Skeletal muscle cell (primary cell): ENCODE measurements around the genes DNAH9, NCOR1, UBB and ZNF287.

GRCh38 chr17:11598171-11598783 lies at the start of gene DNAH9:
Gene DNAH9, plus strand, starts transcription at chr17:11598470.
- RRBS = 2% methylated on average over 11 of the region's 61 CpGs

- RRBS = no CpG with 5 or more reads among the region's 3 CpGs
Measured at GRCh38 chr17:12040438-12040924, 19.8 kb downstream of the MAP2K4 start.

- RRBS = no CpG with 5 or more reads among the region's 7 CpGs
Measured at GRCh38 chr17:12667219-12667792, 1.6 kb downstream of the MYOCD start.

DNA sequence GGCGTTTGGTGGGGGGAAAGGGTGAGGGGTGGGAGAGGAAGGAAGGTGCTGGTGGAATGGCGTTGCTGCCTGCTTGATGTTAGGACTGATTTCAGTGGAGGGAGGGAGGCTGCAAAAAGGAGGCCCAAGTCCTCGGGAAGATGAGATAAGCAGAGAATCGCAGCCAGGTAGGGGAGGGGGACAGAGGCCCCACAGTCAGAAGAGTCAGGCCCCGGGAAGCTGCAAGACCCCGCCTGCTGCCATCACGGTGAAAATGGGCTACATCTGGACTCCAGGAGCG lies 1.1 kb downstream of the ARHGAP44 start:
- RRBS = no CpG with 5 or more reads among the region's 8 CpGs

GRCh38 chr17:12831178-12831432 lies 41.8 kb downstream of the ARHGAP44 start:
- RRBS = 77% methylated on average over 1 of the region's 3 CpGs

- RRBS = no CpG with 5 or more reads among the region's 15 CpGs
Measured at GRCh38 chr17:12994584-12995324, 23.1 kb downstream of the ELAC2 start.

GRCh38 chr17:13353497-13353918 lies 248.2 kb downstream of the HS3ST3A1 start:
- RRBS = no CpG with 5 or more reads among the region's 6 CpGs

GRCh38 chr17:15262384-15263036 lies 2.6 kb downstream of the PMP22 start:
- RRBS = no CpG with 5 or more reads among the region's 44 CpGs

DNA sequence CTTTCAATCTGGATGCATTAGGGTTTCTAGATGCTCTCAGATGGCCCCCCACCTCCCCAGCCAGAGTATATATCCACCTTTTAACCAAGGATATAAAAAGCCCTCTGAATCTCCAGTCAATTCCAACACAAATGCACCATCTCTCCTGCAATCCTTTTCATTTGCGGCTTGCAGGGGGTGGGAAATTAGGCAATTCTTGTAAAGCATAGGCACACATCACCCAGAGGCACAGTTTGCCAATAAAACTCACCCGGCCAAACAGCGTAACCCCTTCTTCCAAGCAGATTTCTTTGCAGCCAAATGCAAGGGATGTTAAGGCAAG lies 261 bp downstream of the PMP22 start:
- RRBS = no CpG with 5 or more reads among the region's 3 CpGs

- RRBS = no CpG with 5 or more reads among the region's 3 CpGs
Measured at GRCh38 chr17:15351787-15352436, 10.5 kb upstream of the TEKT3 start.

DNA sequence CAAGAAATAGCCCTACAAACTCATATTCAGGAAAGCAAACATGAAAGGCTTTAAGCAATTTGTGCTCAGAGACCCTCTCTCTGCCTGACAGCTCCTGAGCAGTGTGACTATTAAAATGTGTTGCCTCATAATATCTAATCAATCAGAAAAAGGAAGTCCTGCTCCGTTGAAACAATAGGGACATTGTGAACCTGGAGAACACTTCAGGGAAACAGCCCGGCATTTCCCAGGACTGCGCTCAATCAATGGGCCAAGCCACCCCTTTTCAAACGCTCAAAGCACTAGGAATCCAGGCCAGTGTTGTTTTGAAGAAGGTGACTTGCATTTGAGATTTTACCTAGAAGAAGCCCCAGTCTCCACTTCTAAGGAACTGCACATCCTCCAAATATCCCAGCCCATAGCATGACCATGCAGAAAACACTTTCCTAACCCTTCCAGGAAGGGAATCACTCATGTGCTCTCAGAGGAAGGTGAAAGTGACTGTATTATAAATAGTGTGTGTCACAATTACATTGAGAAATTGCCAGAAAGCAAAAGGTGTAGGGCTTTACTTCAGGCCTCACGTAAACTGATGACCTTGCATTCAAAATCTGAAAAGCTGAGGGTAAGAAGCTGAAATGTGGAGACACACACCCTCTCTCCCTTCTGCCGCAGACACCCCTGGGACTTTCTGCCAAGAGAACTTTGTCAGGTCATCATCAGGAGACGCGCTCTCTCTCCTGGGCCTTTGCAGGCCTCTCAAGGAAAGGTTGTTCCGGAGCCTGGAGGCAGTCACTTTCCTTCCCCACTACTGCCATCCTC lies 19.3 kb downstream of the CDRT4 start:
- RRBS = no CpG with 5 or more reads among the region's 9 CpGs

DNA sequence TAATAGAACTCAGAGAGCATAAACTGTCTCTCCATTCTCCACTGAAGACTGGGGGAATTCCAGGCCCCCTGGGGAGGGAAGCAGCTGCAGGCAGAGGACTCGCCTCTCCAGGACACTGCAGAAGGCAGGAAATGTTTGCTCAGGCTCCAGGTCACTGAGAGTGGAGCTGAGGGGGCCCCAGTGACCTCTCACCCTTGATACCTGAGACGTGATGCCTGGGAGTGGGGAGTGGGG lies 26.1 kb upstream of the FBXW10B start:
- RRBS = no CpG with 5 or more reads among the region's 2 CpGs

GRCh38 chr17:15914258-15915309 lies 30.3 kb upstream of the ADORA2B start:
- RRBS = no CpG with 5 or more reads among the region's 9 CpGs

GRCh38 chr17:16057828-16058187 lies 58.2 kb downstream of the TTC19 start:
- RRBS = no CpG with 5 or more reads among the region's 2 CpGs

DNA sequence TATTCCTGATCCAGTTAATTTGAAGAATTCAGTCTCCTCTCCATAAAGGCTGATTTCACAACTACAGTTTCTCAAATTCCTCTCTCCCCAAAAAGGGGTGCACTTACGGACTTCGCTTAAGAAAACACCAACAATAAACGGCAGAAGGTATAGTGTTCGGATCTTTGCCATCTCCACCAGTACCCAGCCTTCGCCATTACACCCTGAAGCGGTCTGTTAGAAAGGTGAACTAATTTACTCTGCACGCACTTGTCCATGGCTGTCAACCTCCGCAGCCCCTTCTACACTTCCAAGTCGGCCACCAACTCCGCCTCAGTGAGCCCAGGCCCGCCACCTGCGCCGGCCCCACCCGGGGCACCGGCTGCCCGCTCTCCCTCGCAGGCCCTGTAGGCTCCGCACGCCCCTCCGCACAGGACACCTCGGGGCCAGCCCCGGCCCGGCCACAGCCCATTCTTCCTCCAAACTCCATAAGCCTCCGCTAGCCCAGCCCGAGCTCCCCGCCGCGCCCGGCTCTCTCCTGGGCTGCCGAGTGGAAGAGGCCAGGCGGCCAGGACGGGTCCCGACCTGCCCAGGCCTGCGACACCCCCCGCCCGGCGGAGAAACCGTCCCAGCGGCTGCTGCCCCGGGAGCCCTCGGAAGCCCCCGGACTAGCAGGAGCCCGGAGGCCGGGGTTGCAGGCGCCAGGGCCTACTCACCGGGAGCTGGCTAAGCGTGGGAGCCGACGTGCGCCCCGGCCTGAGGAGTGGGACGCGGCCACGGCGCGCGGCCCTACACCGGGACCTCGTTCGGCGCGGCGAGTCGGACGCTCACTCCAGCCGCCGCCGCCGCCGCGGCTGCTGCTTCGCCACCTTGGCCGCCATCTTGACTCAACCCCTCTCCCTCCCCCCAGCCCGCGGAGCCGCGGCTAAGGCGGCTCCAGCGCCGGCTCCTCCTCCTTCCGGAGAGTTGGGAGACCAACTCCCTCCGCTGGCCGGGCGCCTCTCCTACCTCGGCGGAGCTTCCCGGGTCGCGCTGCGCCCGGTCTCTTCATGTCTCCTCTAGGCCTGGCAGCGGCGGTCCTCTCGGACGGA lies at the start of gene NCOR1:
TSS of gene NCOR1 (minus strand) at position 868 of the 1,070 bp plus-strand sequence.
- RRBS = under 1% methylated on average over 36 of the region's 95 CpGs

DNA sequence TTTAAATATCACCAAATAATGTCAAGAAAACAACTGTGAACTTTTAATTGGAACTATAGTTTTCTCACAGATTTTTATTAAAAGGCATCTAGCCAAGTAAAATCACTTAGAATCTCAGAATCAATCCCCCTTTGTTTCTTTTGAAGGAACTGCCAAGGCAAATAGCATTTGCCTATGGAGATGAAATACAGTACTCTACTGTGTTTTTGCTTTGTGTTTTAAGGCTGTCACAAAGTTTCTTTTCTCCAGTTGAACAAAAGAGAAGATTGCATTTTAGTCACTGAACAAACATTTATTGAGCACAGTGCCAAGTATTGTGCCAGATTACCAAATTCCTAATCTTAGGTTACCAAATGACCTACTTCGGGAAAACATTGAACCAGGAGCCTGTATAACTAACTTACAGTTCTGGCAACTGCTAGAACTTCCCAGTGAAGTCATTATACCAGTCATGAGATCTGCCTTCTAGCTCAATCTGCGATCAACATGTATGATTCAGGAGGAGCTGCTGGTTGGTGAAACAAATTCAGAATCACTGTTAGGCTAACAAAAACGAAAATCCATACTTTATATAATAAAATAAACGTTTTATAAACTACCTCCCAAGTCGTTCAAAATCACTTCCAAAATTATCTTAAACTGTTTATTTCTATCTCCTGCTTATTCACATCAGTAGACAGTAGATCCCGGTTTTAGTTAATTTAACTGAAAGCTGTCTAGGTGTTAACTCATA lies 2.9 kb upstream of the UBB start:
- RRBS = no CpG with 5 or more reads among the region's 6 CpGs

- RRBS = no CpG with 5 or more reads among the region's 22 CpGs
Measured at GRCh38 chr17:16380887-16381238, at the start of gene UBB. Gene UBB, plus strand, starts transcription at chr17:16381091.

DNA sequence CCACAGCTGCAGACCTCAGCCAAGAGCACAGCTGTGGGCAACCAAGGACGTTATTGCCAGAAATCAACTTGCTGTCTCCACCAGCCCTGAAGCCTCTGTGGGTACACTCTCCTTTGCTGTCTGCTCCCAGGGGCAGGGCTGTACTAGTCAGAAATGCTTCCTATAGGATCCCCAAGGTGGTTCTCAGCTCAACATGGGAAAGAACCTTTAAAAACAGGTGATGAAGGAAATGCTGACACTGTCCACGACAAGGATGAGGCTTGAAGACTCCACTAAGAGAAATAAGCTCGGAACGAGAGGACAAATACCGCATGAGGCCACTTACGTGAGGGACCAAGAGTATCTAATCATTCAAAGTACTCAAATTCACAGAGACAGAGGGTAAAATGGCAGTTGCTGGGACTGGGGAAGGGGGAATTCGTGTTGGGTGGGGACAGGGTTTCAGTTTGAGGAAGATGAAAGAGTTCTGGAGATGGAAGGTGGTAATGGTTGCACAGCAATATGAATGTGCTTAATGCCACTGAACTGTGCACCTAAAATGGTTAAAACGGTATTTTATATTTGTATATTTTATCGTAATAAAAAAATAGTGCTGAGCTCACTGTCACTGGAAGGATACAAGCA lies 20.4 kb downstream of the LRRC75A start:
- RRBS = no CpG with 5 or more reads among the region's 9 CpGs

GRCh38 chr17:16488514-16489071 lies 3.4 kb downstream of the LRRC75A start:
- RRBS = no CpG with 5 or more reads among the region's 6 CpGs

DNA sequence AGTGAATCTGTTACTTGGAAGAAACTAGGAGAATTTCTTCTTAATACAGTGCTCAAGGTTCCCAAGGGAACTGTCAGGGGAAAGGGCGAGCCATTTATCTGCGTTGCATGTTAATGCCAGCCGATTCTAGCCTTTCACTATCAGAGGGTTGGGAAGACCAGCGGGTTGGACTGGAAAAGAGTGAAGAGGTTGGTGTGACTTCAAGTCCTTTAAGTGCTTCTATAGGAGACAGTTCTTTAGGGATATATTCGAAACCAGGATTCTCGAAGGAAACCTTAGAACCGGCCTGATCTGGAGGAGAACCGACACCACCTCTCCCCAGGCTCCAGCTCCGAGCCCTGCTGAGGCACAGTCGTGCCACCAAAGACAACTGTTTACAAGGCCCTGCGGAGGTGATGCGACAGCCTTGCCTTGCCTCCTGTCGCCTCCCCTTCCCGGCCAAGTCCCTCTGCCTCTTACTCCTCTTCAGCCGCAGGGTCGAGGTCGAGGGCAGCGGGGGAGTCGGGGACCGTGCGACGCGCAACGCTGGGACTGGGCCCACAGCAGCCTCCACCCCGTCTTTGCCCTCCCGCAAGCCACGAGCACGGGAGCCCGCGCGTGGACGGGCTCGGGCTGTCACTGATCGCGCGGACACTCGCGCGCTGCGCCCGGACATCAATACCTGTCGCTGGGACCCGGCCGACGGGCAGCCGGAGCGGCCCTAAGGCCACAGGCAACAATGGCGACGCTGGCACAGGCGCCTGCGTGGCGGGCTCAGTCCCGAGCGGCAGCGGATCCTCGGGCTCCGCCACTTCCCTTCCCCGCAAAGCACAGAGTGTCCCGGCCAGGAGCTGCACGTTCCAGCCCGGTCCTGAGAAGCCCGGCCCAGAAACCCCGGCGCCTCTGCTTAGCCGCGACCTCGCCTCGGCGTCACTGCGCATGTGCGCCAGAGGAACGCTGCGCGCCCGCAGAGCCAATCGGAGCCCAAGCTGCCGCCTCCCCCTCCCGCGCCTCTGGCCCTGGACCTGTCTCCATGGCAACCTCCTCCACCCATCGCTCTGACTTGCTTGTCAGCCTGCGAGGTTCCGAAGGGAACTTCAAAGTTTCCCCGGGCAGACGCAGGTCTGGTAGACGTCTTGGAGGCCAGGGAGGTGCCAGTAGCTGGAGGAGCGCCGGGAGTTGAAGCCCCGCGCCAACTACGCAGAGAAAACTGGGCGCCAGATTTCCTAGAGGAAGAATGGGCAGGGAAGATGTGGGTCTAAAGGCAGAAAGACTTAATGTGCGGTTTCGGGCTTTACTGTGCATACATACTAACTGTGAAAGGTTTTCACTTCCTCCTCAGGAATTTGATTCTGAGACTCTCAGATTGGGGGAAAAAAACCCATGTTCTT lies at the start of gene ZNF287:
TSS of gene ZNF287 (minus strand) at position 914 of the 1,370 bp plus-strand sequence.
- RRBS = 2% methylated on average over 5 of the region's 93 CpGs